ENCODE measurements around the gene SMIM6.

DNA sequence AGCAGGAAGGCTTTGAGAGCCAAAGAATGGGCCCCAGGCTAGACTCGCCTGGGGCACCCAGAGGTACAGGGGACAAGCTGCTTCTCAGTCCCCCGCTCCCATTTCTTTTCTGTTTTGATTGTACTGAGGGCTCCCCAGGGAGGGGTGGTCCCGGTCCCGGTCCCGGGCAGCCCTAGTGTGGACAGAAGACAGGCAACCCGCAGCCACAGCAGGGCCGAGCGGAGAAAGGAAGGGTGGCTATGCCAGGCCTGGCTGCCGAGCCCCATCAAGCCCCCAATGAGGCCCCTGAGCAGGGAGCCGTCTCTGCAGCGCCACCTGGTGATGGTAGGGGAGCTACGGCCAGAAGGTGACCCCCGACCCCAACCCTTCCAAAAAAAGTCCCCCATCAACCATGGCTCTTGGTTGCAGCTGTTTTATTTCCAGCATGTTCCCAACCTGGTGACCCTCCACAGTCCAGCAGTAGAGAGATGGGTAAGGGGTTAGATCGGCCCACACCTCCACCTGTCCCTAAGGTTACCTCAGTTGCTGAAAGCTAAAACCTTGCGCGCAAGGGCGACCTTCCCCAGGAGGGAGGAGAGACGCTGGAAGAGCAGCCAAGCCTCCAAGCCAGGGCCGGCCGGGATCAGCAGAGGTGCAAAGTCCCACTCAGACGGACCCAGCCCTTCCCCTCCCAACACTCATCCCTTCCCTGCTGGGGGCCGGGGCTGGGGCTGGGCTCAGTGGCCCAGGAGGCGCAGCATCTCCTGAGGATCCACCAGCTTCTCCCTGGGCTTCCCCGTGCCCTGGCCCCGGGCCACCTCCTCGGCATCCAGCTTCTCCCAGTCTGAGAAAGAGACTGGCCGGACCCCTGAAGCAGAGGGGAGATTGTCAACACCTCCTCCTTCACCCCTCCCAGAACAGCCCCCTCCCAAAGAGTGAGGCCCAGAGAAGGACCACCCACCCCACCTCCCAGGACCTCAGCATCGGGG is 2.7 kb upstream of the GRIN2C start:
- CAGE, long polyA plus RNA, result no peak
- RRBS, result over 99% methylated on average over 6 of the region's 28 CpGs

- CAGE, long polyA plus RNA, result no peak
- RRBS, result no CpG with 5 or more reads among the region's 9 CpGs
These were observed 4.3 kb downstream of the HID1 start for GRCh38 chr17:74968120-74968864.

DNA sequence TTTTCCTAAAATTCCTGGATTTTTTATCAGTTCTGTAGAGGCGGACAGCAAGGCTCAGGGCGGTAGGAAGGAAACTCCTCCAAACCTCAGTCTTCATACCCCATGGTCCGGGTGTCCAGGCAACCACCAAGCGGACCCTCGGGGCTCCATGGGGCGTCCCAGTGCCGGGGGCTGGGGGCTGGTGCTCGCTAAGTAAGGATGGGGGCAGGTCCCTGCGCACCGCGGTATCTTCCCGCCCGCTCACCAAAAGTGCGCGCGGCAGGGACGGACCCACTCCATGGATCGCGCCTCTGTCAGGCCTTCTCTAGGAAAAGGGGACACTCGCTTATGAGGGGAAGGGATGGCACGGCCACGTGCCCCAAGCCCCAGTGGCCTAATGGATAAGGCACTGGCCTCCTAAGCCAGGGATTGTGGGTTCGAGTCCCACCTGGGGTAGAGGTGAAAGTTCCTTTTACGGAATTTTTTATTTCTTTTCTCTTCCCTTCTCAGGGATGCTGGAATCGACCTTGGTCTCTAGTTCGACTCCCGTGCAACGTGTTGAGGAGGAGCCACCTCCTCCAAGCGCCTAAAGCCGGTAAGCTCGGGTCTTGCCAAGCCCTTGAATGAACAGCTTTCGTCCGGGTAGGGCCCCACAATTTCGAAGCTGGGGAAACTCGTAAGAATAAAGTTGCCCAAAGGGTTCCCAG is 13.1 kb downstream of the ATP5PD start:
- CAGE, long polyA plus RNA, result no peak
- RRBS, result 2% methylated on average over 8 of the region's 35 CpGs

- CAGE, long polyA plus RNA, result no peak
- RRBS, result no CpG with 5 or more reads among the region's 17 CpGs
These were observed 17.1 kb downstream of the KCTD2 start for GRCh38 chr17:75063925-75064772.

DNA sequence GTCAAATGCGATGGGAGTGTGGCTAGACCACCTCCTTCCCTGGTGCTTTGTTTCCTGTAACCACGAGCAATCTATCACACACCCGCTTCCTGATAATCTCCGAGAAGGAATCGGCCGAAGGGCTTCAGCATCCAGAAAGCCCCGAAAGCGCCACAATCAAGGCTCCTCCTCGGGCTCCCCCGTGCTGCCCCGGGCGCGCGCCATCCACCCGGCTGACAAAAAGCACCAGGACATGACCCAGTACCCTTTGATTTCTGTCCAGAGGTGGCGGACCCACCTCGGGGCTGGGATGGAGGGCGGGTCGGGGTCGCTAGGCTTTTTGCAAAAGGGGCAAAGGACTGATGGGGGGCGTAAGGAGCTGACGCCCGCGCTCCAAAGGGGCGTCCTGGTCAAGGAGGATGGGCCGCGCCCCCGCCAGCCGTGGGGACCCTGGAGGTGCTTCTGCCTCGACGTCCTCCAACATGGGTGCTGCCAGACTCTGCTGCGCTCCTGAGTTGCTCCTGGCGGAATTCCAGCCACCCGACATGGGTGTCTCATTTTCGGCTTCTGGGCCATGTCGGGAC is 636 bp upstream of the ARMC7 start:
- CAGE, long polyA plus RNA, result no peak
- RRBS, result no CpG with 5 or more reads among the region's 36 CpGs

DNA sequence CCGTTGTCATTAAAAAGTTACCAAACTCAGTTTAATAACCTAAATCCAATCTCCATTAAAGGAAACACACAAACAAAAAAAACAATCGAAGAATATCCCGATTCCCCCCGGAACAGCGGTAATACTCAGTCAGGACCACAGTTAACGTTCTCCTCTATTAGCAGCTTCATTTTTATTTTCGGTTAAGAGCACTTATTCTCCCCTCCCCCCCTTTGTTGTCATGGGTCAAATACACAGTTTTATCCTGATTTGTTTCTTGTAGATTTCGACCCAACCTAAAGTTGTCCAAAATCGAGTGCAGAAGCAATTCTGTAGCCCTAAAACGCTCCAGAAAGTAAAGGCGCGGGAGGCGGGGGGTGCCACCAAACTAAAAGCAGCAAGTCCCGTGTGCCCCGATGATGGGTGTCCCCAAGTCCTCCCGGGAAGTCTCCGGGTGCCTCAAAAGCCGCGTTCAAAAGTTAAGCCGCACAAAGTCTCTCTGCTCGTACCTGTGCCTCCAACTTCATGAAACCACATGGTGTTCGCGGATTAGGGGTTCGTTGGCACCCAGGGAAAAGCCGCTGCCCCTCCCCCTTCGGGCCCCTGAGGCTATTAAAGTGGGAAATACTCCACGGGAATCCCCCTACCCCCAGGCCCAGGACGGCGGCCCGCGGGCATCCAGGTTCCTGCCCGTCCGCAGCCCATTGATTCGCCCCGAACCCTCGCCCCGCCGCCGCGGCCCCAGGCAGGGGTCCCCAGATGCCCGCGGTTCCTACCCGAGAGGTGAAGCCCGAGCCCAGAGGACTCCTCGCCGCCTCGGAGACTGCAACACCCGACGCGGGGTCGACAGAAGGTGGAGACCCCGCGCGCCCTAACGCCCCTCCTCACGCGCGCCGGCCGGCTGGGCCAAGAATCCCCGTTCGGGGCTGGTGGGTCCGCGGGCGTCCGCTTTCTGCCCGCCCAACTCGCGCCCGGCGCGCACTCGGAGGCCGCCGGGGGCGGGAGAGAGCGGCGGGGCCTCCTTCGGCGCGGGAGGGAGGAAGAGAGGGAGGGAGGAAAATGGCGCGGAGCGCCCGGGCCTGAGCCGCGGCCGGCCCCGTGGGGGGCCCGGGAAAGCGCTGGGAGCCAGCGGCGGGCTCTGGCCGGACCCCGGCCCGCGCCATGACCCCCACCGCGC is 754 bp downstream of the SUMO2 start:
- CAGE, long polyA plus RNA, result no peak
- RRBS, result 1% methylated on average over 22 of the region's 99 CpGs

DNA sequence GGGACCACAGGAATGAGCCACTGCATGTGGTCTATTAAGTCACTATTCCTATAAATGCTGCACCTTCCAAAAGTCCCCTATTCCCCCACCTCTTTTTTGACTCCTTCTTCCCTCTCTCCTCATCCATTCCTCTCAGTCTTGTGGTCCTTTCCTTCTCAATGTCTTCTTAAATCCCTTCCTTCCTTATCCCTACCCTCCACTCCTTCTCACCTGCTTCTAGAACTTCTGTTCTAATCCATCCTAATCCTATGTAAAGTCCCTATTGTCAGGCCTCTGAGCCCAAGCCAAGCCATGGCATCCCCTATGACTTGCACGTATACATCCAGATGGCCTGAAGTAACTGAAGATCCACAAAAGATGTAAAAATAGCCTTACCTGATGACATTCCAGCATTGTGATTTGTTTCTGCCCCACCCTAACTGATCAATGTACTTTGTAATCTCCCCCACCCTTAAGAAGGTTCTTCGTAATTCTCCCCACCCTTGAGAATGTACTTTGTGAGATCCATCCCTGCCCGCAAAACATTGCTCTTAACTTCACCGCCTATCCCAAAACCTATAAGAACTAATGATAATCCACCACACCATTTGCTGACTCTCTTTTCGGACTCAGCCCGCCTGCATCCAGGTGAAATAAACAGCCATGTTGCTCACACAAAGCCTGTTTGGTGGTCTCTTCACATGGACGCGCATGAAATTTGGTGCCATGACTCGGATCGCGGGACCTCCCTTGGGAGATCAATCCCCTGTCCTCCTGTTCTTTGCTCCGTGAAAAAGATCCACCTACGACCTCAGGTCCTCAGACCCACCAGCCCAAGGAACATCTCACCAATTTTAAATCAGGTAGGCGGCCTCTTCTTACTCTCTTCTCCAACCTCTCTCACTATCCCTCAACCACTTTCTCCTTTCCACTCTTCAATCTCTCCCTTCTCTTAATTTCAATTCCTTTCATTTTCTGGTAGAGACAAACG is 8.8 kb downstream of the GGA3 start:
- CAGE, long polyA plus RNA, result no peak
- RRBS, result no CpG with 5 or more reads among the region's 15 CpGs

GRCh38 chr17:75267193-75267709 is 3.8 kb downstream of the MIF4GD start:
- CAGE, long polyA plus RNA, result no peak
- RRBS, result no CpG with 5 or more reads among the region's 5 CpGs

DNA sequence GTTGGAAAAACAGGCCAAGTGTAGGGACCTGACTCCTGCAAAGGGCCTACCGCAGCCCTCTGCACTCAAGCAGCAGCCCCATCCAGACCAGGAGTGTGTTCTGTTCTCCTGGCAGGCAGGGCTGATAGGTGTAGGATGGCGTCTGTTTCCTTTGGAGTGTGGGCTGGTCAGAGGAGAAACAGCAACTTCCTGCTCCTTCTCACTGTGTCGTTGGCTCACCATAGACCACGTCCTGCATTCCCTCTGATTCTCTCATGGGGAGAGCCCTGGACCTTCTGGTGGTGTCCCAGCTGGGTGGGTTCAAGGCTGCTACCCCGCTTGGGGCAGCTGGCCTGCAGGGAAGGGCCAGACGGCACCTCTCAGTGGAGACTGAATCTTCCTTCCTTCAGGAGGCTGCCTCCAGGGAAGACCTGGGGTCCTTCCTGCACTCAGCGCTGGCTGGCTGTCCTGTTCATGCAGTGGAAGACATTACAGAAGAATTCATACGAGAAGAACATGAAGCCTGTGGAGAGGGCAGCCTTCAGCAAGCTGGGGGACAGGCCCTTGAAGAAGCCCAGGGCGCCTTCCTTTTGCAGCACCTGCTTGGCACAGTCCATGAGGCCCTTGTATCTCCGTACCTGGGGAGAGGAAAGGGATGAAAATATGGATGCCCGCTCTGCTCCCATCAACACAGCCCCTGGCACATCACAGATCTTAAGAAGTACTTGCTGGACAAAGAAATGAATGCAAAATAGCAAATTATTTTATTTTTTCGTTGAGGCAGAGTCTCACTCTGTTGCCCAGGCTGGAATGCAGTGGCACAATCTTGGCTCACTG is 2.2 kb upstream of the MIF4GD start:
- CAGE, long polyA plus RNA, result no peak
- RRBS, result no CpG with 5 or more reads among the region's 12 CpGs

GRCh38 chr17:75292826-75293136 is 3.5 kb upstream of the SLC25A19 start:
- CAGE, long polyA plus RNA, result no peak
- RRBS, result no CpG with 5 or more reads among the region's 12 CpGs

DNA sequence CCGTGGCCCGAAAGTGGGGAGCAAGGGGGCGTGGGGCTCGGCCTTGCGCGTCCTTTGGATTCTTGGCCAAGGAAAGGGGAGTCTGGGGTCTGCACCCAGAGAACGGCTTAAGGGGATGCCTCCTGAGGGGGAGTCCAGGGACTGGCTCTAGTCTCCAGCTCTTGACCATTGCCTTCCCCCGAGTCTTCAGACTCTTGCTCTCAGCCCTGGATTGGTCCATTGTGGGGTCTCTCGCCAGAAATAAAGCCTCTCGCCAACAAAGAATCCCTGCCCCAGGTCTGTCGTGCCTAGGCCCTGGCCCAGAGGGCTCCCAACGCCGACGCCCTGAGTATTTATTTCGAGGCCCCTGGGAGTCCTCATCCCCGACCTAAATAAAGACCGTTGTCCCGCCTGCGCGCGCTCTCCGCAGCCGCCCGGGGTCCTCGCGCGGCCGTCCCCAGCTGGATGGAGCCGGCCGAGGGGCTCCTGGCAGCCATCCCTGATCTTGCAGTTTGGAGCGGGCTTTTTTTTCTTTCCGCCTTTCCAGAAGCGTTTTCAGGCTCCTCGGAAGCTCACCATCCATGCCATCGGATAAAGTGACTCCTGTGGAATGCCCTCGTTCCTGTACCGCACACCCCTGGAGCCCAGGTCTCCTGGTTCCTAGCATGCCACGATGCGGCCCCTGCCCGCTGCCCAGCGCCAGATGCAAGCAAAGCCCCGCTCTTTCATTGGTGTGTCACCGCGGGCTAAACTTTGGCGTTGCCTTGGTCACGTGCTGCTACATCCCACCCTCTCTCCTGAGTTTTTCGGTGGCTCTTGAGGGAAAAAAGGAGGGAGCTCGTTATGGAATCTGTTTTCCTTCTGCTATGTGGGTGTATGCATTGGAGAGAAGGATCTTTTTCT is 574 bp downstream of the TMEM94 start:
- CAGE, long polyA plus RNA, result no peak
- RRBS, result 3% methylated on average over 6 of the region's 48 CpGs

GRCh38 chr17:75476236-75477036 is 20.0 kb downstream of the TMEM94 start:
- CAGE, long polyA plus RNA, result no peak
- RRBS, result no CpG with 5 or more reads among the region's 12 CpGs

DNA sequence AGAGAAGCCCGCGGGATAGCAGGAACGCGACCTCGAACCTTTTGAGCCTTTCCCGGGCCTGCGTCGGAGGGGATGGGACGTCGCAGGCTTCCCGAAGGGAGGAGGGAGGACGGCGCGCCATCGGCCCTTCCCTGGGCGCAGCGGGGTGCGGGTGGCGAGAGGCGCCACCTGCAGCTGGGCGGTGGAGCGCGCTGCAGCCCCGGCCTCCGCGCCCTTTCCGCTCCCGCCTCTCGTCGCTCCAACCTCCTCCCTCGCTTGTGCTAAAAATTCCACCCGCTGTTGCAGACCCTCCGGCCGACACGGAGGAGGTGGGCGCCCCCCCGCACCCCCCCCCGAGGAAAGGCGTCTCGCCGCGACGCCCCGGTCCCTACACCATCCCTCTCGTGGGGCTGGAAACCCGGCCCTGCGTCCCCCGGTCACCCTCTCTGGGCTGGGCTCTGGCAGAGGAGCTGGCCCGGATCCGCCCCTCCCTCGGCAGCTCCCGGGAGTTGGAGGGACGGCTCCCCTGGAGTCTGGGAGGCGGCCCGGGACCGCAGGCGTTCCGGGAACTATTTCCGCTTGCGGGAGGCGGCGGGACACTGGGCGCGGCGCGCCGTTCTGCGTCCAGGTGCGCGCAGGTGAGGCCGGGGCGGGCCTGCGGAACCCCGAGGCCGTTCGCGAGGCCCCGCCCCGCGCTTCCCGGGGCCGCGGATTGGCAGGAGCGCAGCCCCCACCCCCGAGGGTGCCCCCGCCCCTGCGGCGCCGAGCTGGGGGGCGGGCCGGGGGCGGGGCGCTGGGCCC is 440 bp upstream of the LLGL2 start:
- CAGE, long polyA plus RNA, result no peak
- RRBS, result under 1% methylated on average over 48 of the region's 93 CpGs

- CAGE, long polyA plus RNA, result no peak
- RRBS, result no CpG with 5 or more reads among the region's 14 CpGs
These were observed 8.6 kb downstream of the MYO15B start for GRCh38 chr17:75596075-75596682.

GRCh38 chr17:75616213-75616922 is 16.9 kb upstream of the SMIM5 start:
- CAGE, long polyA plus RNA, result no peak
- RRBS, result no CpG with 5 or more reads among the region's 24 CpGs

- CAGE, long polyA plus RNA, result no peak
- RRBS, result no CpG with 5 or more reads among the region's 4 CpGs
These were observed 11.7 kb upstream of the SMIM5 start for GRCh38 chr17:75621509-75621892.

DNA sequence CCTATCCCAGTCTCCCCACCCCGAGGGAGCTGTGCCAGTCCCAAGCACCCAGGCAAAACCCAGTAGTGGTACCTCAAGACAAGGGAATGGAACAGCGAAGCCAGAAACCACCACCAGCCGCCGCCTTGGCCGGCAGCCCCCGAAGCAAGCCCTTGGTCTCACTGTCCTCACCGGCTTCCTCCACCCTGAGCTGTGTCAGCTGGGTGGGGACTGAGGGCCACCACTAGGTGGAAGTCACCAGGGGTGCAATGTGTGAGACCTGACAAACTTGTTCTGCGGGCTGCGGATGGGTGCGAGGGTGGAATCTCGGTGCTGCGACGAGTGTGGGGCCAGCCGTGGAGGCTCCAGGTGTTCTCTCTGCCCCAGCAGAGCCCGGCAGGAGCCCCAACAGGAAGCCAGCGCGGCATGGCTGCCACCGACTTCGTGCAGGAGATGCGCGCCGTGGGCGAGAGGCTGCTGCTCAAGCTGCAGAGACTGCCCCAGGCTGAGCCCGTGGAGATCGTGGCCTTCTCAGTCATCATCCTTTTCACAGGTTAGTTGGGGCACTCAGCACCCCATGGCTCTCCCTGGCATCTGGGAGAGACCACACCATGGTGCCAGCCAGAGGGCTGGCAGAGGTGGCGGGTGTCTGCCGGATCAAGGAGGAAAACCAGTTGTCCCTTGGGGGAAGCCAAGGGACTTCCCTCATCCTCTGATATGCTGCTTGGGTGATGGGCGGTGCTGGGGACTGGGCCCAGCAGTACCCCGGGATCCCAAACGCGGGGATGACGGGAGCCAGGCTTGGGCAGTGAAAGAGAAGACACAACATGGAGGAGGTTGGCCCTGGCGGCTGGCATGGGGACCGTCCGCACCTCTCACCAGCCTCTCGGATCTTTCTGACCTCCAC is 6.0 kb upstream of the SMIM6 start:
- CAGE, long polyA plus RNA, result no peak
- RRBS, result 100% methylated on average over 2 of the region's 36 CpGs

DNA sequence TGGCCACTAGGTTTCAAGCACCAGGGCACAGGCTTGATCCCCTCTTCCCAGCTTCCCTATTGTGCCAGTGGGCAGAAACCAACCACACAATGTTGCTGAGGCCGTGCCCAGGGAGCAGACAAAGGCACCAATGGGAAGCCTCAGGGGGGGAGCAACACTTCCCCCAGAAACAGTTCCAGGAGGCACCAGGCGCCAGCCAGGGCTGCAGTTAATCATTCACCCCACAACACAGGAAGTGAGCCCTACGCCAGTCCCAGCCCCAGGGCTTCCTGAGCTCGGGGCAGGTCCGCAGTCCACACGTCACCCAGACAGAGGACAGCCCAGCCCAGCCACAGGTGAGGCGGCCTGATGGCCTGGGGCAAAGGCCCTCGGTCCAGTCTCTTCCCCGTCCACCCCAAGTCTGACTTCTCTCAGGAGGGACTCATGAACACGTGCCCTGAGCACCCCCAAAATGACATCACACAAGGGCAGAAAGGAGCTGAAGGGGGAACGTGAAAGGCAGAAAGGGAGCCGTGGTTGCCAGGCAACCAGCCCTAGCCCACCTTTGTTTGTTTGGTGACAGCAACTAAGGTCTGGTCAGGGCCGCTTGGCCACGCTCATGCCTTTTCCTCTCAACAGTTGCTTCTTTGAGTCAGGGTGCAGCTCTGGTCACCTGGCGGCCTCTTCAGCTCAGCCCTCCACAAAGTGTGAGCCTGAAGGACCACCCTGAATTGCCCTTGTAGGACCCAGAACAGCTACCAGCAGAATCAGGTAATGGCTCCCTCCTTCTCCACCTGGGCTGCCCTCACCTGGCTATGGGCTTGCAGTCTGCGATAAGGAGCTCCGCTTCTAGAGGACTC is at the start of gene SMIM6:
Gene SMIM6 (plus strand): TSS at position 215 of the 839 bp plus-strand sequence.
- CAGE, long polyA plus RNA, result no peak
- RRBS, result no CpG with 5 or more reads among the region's 17 CpGs

DNA sequence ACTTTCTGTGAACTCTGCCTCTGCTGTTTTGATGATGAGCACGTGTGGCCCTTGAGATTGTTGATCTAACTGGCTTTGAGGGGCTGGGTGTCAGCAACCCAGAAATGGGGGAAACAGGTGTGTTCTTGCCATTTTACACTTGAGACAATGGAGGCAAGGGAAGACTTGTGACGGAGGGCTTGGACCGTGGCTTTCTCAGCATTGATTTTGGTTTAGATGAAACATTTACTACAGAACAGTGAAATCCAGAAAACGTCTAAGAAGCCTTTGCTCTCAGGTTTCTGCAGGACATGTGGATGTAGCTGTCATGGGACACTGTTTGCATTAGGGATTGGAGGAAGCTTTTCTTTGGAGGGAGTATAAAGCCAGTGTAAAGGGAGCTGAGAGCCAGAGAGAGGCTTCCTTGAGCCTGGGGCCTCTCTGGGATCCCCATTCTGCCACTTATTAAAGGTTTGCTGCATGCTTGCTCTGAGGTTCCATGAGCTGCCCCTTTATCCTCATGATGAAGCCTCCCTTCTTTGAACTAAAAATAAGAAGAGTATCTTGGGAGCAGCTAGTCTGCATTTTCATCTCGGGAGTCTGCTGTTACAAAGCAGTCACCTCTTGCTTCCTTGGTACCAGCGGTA is 25.4 kb downstream of the SAP30BP start:
- CAGE, long polyA plus RNA, result no peak
- RRBS, result no CpG with 5 or more reads among the region's 6 CpGs

DNA sequence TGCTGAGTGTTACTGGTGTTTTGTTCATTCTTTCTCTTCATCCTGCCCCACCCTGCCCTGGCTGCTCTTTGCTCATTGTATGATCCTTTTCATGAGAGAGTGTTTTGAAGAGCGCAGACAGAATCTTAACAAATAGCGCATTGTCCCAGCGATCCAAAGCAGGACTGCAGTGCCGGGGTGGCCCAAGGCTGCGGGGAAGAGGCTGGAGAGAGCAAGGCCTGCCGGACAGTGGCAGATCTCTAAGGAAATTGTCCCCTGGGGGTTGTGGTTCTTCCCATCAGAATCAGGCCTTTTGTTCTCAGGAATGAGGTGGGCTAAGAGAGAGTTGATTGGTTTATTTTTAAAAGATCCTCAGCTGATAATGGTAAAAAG is 23.3 kb upstream of the ITGB4 start:
- CAGE, long polyA plus RNA, result no peak
- RRBS, result 14% methylated on average over 3 of the region's 6 CpGs